Endothelial cell of umbilical vein (primary cell): ENCODE results near the genes MRPL44 and CCDC195.

DNA sequence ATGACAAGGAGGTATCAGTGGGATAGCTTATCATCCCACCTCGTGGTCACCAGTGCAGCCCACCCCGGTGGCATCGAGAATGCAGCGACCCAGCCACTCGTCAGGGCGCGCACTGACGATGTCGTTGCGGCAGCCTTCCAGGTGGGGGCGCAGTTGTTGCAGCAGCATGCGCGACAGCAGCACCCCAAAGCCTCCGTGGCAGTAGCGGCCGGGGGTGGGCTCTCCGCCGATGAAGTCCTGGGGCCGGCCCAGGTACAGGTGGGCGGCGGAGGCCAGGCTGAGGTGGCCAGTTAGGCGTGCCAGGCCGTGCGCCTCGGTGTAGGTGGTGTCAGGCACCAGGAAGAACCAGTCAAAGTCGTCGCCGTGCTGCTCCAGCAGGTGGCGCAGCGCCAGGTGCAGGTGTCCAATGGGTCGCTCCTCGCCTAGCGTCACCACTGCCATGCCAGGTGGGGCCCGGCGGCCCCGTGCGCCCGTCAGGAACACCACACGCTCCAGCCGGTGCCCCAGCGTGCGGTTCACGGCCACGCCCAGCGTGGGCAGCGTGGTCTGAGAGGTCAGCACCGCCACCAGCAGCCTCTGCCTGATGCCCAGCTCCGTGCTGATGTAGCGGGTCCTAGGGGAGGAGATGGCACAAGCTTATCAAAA is 1.9 kb downstream of the CHPF start:
- PRO-cap = no peak
CAGE:
- cytosol, long polyA minus RNA = no peak
- cytosol, long polyA plus RNA = no peak
- long polyA plus RNA = no peak
- nucleus, long polyA minus RNA = no peak
- nucleus, long polyA plus RNA = no peak

GRCh38 chr2:219560632-219561117 is 10.7 kb downstream of the OBSL1 start:
- PRO-cap = no peak
CAGE:
- cytosol, long polyA minus RNA = no peak
- cytosol, long polyA plus RNA = no peak
- long polyA plus RNA = no peak
- nucleus, long polyA minus RNA = no peak
- nucleus, long polyA plus RNA = no peak

DNA sequence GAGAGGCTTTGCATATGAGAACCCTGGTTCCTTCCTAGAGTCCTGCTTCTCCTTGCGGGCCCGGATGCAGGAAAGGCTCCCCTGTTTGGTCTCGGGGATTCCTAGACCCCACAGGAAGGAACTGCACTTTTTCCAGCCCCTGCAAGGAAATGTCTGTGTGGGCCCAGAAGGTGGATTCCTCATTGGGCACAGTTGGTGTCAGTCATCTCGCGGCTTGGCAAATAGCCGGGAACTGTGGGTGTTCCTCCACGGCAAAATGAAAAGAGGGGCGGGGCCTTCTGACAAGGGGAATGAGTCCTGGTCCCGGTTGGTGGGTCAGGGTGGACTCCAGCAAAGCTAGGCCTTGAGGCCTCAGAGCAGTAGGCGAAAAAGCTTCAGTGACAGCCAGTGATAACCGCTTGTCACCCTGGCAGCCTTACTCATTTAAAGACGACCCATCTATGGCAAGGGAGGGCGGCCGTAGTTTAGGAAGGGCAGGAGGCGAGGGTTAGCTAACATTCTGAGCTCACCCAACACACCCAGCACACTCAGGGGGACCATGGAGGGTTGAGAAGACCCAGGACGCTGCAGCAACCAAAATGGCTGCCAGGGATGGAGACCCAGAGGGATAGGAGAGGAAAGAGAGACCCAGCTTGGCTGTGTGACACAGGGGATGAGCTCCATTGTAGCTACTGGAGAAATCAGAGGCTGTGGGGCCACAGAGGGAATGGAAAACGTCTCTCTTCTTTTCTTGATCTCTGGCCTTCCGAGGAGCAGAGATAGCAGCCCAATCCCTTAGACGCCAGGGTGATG is 16.5 kb downstream of the SLC4A3 start:
- PRO-cap = no peak
CAGE:
- cytosol, long polyA minus RNA = no peak
- cytosol, long polyA plus RNA = no peak
- long polyA plus RNA = no peak
- nucleus, long polyA minus RNA = no peak
- nucleus, long polyA plus RNA = no peak

DNA sequence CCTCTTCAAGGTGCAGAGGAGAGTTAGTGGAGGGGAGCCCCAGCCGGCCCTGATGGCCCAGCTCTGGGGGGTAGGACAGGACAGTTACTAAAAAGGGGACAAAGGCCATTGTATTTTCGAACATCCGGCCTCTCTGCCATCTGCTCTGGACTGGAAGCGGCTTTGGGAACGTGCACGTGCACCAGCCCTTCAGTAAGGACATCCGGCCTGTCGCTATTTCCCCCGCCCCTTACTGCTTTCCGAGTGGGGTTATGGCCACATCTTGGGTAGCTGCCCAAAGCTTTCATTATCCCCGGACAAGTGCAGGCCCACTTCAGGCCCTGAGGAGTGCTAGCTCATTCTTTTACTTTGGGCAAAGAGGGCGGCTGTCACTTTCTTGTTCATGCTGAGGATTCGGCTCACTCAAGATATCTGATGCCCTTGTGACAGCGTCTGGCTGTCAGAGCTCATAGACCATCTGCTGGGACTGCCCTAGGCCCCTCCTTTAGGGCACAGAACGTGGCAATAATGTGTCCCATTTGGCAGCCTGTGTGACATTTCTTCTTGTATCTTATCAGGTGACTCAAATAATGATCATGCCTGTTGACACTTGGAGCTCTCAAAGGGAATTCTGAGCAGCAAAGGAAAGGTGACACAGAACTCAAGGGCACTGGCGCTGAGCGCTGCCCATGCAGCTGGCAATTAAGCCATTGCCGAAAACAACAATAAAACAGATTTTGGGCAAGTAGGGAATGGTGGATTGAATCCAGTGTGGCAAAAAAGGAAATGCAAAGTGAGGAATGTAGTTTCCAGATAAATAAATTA is 17.6 kb downstream of the SLC4A3 start:
- PRO-cap = no peak
CAGE:
- cytosol, long polyA minus RNA = no peak
- cytosol, long polyA plus RNA = no peak
- long polyA plus RNA = no peak
- nucleus, long polyA minus RNA = no peak
- nucleus, long polyA plus RNA = no peak

DNA sequence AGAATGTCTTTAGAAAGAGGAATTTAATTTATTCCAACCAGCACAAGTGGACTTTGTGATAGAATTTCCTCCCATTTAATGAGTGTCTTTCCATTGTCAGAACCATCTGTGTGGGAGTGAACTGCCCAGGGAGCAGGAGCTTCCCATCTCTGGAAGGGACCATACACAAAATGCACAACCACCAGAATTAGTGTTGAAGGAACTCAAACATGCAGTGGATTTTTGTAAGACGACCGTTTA is 792.0 kb downstream of the EPHA4 start:
- PRO-cap = no peak
CAGE:
- cytosol, long polyA minus RNA = no peak
- cytosol, long polyA plus RNA = no peak
- long polyA plus RNA = no peak
- nucleus, long polyA minus RNA = no peak
- nucleus, long polyA plus RNA = no peak

- PRO-cap = no peak
CAGE:
- cytosol, long polyA minus RNA = no peak
- cytosol, long polyA plus RNA = no peak
- long polyA plus RNA = no peak
- nucleus, long polyA minus RNA = no peak
- nucleus, long polyA plus RNA = no peak
These were observed 468.3 kb downstream of the EPHA4 start for GRCh38 chr2:221103699-221104276.

DNA sequence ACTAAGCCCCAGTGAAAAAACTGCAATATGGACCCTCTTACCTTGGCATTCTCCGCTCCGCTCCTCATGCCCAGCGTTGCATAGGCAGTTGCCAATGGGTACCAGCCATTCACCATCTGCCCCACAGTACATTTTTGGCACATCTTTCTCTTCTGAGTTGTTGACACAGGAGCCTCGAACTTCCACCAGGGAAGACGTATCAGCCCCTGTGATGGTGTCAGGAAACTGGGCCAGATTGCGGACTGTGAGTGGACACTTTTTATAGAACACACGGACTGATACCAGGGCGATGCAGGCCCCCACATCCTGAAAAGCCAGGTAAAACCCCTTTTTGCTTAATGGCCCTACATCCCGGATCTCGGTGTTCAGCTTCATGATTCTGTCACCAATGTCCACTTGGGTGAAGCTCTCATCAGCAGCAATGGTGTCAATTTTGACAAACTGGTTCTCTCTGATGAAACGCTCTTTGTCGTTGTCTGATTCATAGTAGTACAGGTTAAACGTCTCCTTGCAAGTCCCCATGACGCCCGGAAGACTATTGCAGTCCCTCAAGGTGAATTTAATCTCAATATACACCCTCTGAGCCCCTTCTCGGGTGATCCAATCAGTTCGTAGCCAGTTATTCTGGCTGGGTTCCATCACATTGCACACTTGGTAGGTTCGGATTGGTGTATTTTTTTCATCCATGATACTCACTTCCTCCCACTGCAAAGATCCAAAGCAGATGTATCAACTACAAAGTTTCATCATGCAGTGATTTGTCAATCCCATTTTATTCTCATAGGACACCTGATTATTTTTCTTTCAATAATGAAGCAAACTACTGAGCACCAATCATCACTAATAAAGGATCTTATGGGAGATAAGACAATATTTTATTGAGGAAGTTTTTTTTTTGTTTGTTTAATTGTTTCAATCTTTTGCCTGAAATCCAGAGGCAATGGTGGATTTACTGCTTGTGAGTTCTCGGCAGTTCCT is 8.1 kb downstream of the EPHA4 start:
- PRO-cap = no peak
CAGE:
- cytosol, long polyA minus RNA = no peak
- cytosol, long polyA plus RNA = no peak
- long polyA plus RNA = no peak
- nucleus, long polyA minus RNA = start-site peak on the minus strand centred at position 694 of the sequence, 29 bp wide, 27 reads
- nucleus, long polyA plus RNA = no peak

DNA sequence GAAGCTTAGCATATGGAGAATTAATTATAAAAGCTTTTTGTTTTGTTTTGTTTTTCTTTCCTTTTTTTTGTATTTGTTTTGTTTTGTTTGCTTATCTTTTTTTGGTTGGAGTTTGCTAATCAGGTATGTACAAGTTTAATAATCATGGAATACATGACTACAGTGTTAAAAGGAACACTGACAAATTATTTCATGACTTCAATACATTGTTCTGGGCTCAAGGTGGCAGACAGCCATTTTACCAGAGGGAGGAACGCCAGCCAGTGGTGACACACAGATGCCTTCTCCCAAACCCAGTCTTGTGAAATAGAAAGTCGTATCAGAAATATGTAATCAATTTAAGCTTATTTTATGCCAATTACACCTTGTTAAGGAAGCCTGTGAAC is 263.9 kb upstream of the EPHA4 start:
- PRO-cap = no peak
CAGE:
- cytosol, long polyA minus RNA = no peak
- cytosol, long polyA plus RNA = no peak
- long polyA plus RNA = no peak
- nucleus, long polyA minus RNA = no peak
- nucleus, long polyA plus RNA = no peak

- PRO-cap = no peak
CAGE:
- cytosol, long polyA minus RNA = no peak
- cytosol, long polyA plus RNA = no peak
- long polyA plus RNA = no peak
- nucleus, long polyA minus RNA = no peak
- nucleus, long polyA plus RNA = no peak
These were observed 944 bp upstream of the ENSG00000288658 start for GRCh38 chr2:222320925-222321272.

- PRO-cap = no peak
CAGE:
- cytosol, long polyA minus RNA = no peak
- cytosol, long polyA plus RNA = no peak
- long polyA plus RNA = no peak
- nucleus, long polyA minus RNA = no peak
- nucleus, long polyA plus RNA = no peak
These were observed 18.8 kb downstream of the FARSB start for GRCh38 chr2:222637139-222637467.

DNA sequence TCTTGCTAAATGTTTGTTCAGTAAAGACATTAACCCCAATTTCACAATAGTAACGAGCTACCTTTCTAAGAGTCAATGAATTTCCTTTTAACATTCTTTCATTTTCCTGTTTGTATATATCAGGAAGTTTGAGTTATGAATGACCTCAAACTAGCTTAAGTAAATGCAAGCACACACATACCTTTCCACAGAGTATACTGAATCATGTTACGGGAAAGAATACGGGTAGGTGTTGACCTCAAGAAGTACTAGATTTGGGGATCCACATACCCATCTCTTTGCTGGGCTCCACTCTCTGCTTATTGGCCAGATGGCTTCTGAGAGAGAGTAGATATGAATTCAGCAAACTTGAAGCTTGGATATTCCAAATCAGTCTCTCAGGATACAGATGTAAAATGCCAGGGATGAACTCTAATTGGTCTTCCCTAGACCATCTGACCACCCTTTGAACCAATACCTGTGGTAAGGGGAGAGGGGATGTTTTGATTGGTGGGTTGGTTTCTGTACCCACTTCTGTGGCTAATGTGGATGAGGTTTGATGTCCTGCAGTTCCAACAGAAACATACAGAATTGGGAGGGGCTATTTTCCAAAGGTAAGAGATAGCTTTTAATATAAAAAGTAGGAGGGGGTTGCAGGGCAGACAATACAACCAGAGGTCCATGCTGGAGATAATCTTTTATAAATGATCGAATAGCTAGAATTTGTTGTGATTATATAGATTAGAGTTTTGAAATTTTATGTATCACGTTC is 18.0 kb upstream of the ACSL3 start:
- PRO-cap = no peak
CAGE:
- cytosol, long polyA minus RNA = no peak
- cytosol, long polyA plus RNA = no peak
- long polyA plus RNA = no peak
- nucleus, long polyA minus RNA = no peak
- nucleus, long polyA plus RNA = no peak

DNA sequence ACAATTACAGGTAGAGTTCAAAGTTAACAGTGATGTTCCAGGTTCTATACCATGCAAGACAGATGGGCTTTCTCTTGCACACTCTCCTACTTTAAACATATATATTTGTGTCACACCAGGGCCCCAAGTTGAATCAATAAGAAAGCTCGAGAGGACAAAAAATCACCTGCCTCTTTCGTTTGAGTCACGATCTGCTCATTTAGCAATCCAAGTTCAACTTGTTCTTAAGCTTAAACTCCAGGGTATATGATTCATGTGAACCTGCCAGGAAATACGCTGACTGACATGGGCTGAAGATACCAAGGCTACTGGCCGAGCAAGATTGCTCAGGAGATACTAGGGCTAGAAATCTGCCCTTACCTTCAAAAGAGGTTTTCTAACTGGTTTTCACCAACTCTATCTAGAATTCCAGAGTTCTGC is 77.3 kb downstream of the AP1S3 start:
- PRO-cap = no peak
CAGE:
- cytosol, long polyA minus RNA = no peak
- cytosol, long polyA plus RNA = no peak
- long polyA plus RNA = no peak
- nucleus, long polyA minus RNA = no peak
- nucleus, long polyA plus RNA = no peak

DNA sequence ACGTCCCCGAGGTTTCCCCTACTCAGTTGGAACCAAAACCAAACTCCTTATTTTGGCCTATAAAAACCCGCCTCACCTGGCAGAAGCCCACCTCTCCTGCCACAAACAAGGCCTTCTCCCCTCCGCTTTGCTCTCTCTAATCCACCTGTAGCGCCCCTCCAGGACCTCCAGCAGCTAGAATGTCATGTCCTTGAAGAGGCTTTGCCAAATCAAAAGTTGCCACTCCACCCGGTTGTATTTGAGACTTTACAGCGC is 681 bp downstream of the AP1S3 start:
- PRO-cap = no peak
CAGE:
- cytosol, long polyA minus RNA = no peak
- cytosol, long polyA plus RNA = no peak
- long polyA plus RNA = no peak
- nucleus, long polyA minus RNA = no peak
- nucleus, long polyA plus RNA = no peak

GRCh38 chr2:223893795-223894410 is 51.2 kb downstream of the WDFY1 start:
- PRO-cap = no peak
CAGE:
- cytosol, long polyA minus RNA = no peak
- cytosol, long polyA plus RNA = no peak
- long polyA plus RNA = no peak
- nucleus, long polyA minus RNA = no peak
- nucleus, long polyA plus RNA = no peak

DNA sequence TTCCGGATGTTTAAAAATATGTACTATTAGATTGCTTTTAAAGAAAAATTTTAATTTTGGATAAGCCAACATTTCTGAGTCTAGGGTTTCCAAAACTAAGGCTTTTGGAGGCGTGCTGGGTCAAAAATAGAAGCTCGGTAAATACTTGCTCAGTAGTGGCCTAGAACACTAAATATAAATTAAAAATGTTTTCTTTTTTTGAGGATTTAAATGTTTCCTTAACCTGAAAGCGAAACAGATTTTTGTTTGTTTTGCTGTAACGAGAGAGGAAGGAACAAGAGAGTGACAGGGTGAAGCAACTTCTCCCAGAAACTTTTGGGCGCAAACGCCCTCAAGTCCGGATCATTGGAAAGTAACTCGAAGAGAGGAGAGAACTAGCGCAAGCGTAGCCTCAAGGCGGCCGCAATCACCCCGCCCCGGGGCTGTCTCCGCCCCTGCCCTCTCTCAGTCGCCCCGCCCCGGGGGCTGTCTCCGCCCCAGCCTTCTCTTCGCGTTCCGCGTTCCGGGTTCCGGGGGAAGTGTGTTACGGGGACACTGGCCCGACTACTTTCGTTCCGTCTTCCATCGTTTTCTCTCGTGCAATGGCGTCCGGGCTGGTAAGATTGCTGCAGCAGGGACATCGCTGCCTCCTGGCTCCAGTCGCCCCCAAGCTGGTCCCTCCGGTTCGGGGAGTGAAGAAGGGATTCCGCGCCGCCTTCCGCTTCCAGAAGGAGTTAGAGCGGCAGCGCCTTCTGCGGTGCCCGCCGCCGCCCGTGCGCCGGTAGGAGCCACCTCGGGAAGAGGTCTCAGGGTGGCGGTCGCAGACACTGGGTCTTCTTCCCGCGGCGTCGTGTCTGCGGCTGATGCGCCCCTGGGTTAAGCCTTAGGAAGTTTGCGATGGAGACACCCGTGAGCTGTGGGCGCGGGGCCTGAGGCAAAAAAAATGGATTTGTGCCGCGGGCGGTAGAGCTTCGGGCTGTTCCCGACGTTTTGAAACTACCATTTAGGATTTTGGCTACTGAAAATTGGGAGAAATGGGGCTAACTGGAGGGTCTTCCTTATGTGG is at the start of gene MRPL44:
Gene MRPL44 (plus strand): TSS at position 572 of the 1,045 bp plus-strand sequence.
- PRO-cap = bidirectional peak, plus-strand start at position 564 of the sequence, minus-strand start at position 408 of the sequence; bidirectional peak, plus-strand start at position 770 of the sequence, minus-strand start at position 787 of the sequence
CAGE:
- cytosol, long polyA minus RNA = start-site peak on the plus strand centred at position 559 of the sequence, 21 bp wide, 416 reads
- cytosol, long polyA plus RNA = start-site peak on the plus strand centred at position 548 of the sequence, 68 bp wide, 2,880 and 1,526 reads in 2 replicates
- long polyA plus RNA = start-site peak on the plus strand centred at position 562 of the sequence, 35 bp wide, 116 and 256 reads in 2 replicates
- nucleus, long polyA minus RNA = start-site peak on the plus strand centred at position 565 of the sequence, 20 bp wide, 162 reads; start-site peak on the plus strand centred at position 1,030 of the sequence, 44 bp wide, 17 reads
- nucleus, long polyA plus RNA = no peak

- PRO-cap = no peak
CAGE:
- cytosol, long polyA minus RNA = no peak
- cytosol, long polyA plus RNA = no peak
- long polyA plus RNA = no peak
- nucleus, long polyA minus RNA = no peak
- nucleus, long polyA plus RNA = no peak
These were observed 13.2 kb downstream of the SERPINE2 start for GRCh38 chr2:224025663-224026474.

DNA sequence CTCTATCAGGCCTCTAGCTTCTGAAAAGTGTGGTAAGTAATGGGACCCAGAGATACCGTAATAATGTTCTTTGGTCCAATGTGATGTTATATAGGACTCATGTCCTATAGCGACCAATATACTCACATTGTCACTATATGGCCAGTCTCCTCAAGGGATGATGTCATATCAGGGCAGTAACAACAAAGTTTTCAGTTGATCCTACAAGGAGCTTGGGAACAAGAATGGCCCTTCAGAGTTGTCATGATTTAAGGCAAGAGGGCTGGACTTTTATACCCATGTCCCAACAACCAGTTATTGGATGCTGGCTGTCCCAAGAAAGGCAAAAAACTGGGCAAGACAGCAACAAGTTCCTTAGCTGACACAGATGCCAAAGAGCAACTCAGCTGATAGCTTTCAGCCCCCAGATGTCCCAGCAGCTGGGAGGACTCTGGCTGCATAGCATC is 33.2 kb upstream of the SERPINE2 start:
- PRO-cap = no peak
CAGE:
- cytosol, long polyA minus RNA = no peak
- cytosol, long polyA plus RNA = no peak
- long polyA plus RNA = no peak
- nucleus, long polyA minus RNA = no peak
- nucleus, long polyA plus RNA = no peak

- PRO-cap = bidirectional peak, plus-strand start at chr2:224221929, minus-strand start at chr2:224221686
CAGE:
- cytosol, long polyA minus RNA = no peak
- cytosol, long polyA plus RNA = no peak
- long polyA plus RNA = no peak
- nucleus, long polyA minus RNA = no peak
- nucleus, long polyA plus RNA = no peak
These were observed 180.4 kb downstream of the FAM124B start for GRCh38 chr2:224221580-224221905.

DNA sequence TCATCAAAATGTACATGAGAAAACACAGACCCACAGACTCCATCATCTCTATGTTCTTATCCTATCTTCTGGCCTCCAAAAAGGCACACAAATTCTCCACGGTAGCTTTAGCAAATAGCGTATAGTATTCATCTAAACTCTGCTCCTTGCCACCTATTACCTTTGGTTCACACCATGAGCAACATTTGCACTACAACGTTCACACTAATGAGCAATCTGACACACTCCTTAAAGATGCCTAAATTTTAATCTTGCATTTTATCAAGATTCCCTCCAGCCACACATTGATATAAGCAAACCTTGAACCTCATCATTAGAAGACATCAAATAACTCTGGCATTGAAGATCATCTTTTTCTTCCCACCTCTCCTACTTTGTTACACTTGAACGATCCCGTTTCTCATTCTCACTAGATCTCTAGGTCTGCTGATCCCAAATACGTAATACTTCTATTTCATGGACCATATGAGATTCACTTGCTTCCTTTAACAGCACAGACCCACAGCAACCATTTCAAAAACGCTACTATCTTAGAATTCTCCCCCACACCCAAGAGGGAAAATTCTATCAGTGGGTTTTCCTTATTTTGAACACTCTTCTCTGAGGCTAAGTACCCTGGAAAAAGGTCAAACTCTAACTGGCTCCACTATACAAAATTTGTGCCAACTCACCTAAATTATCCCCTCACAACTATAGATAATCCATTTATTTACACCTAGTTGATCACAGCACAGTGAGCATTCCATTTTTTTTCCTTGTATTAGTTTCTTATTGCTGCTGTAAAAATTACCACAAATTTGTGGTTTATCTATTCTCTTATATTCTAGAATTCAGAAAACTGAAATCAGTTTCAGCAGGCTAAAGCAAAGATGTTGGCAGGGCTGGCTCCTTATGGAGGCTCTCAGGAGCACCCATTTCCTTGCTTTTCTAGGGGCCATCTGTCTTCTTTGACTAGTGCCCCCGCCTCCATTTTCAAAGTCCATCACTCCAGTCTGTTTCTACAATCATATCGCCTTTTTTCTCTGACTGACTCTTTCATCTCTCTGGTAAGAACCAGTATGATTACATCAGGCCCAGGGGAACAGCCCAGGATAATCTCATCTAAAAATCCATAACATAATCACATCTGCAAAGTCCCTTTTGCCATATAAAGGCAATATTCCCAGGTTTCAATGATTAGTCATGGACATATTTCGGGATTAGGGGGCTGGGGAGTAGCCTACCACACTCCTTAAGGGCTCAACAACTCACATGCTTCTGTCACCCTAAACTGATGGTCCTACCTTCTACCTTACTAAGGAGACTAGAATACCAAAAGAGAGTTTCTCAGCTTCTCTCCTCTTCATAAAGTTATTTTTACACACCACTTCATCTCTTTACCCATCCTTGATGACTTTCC is 57.3 kb downstream of the CUL3 start:
- PRO-cap = no peak
CAGE:
- cytosol, long polyA minus RNA = no peak
- cytosol, long polyA plus RNA = no peak
- long polyA plus RNA = no peak
- nucleus, long polyA minus RNA = no peak
- nucleus, long polyA plus RNA = no peak

GRCh38 chr2:224716153-224716545 is at the start of gene CCDC195:
Gene CCDC195 (minus strand): TSS chr2:224716365.
- PRO-cap = no peak
CAGE:
- cytosol, long polyA minus RNA = no peak
- cytosol, long polyA plus RNA = no peak
- long polyA plus RNA = no peak
- nucleus, long polyA minus RNA = no peak
- nucleus, long polyA plus RNA = no peak